ENCODE data around the genes FOXN3, TDP1 and RPS6KA5.

DNA sequence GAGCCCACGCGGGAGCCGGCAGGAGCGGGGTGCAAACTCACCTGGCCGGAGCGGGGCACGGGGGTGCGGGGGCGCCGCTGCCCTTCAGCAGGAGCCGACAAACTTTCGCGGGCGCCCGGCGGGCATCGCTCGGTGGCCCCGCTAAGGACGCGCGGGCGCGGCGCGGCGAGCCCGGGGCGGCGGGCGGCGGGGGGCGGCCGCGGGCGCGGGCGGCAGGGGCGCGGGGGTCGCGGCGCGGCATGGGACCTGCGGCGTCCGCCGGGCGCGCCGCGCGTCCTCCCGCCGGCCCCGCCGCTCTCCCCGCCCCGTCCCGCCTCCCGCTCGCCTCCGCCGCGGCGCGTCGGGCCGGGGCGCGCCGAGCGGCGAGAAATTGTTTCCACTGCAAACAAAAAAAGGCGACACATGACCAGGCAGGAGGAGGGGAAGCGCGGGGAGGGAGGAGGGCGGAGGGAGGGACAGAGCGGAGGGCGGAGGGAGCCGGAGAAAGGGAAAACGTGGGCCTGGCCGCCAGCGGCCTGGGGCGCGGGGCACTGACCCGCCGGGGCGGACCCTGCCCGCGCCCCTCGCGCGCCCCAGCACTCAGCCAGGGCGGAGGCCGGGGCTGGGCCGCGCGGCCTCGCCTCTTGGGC lies at the start of gene FOXN3:
Gene FOXN3 (minus strand): TSS at position 404 of the 629 bp plus-strand sequence.
- RRBS = 2% methylated on average over 73 of the region's 100 CpGs

- RRBS = no CpG with 5 or more reads among the region's 7 CpGs
Measured at GRCh38 chr14:89575341-89575764, 158.3 kb upstream of the FOXN3 start.

- RRBS = no CpG with 5 or more reads among the region's 10 CpGs
Measured at GRCh38 chr14:89912401-89913208, 41.9 kb downstream of the EFCAB11 start.

DNA sequence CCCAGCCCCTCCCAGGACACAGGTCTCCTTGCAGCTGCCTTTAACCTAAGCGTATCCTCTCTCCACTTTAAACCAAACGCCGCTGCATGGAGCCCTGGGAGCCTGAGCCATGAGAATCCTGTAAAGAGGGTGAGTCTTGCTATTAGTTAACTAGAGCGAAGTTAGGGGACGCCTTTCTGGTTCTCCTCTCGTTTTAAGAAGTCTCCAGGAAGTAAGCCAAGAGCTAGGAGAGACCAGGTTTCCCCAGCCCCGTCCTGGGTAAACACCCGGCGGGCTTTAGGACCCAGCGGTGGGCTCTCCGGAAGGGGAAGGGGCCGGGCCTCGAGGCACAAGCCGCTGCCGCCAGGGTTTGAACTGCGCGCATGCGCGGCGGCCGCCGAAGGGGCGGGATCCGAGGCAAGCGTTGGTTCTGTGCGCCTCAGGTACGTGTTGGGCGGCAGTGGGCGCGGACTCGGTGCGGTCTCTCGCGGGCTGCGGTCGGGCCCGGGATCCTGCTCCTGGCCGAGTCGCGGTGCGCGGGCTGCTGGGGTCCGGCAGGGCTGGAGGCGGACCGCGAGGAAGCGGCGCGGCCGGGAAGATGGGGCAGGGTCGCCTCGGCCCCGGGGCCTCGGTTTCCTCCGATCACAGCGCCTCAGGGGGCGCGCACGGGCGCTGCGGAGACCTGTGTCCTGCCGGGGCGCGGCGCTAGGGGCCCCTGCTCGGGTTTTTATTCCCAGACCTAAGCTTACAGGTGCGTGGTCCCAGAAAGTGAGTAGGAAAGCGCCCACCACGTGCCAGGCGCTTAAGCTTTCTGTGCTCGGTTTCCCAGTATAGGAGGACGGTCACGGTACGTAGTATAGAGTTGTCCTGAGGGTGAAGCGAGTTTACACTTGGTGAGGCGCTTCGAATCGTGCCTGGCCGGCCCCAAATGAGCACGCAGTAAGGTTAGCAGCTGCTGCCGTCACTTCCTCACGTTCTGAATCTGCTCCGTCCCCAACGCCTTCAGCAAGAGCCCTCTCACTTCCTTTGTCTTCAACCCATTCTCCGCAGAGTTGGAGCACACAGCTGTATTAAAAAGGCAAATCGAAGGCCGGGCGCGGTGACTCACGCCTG lies at the start of gene TDP1:
Gene TDP1 (plus strand): TSS at position 379 of the 1,092 bp plus-strand sequence.
- RRBS = 1% methylated on average over 24 of the region's 90 CpGs

GRCh38 chr14:90388351-90388774 lies 8.5 kb upstream of the CALM1 start:
- RRBS = no CpG with 5 or more reads among the region's 6 CpGs

GRCh38 chr14:90517483-90517693 lies 120.6 kb downstream of the CALM1 start:
- RRBS = no CpG with 5 or more reads among the region's 6 CpGs

GRCh38 chr14:90577861-90578682 lies 181.2 kb downstream of the CALM1 start:
- RRBS = 41% methylated on average over 8 of the region's 27 CpGs

DNA sequence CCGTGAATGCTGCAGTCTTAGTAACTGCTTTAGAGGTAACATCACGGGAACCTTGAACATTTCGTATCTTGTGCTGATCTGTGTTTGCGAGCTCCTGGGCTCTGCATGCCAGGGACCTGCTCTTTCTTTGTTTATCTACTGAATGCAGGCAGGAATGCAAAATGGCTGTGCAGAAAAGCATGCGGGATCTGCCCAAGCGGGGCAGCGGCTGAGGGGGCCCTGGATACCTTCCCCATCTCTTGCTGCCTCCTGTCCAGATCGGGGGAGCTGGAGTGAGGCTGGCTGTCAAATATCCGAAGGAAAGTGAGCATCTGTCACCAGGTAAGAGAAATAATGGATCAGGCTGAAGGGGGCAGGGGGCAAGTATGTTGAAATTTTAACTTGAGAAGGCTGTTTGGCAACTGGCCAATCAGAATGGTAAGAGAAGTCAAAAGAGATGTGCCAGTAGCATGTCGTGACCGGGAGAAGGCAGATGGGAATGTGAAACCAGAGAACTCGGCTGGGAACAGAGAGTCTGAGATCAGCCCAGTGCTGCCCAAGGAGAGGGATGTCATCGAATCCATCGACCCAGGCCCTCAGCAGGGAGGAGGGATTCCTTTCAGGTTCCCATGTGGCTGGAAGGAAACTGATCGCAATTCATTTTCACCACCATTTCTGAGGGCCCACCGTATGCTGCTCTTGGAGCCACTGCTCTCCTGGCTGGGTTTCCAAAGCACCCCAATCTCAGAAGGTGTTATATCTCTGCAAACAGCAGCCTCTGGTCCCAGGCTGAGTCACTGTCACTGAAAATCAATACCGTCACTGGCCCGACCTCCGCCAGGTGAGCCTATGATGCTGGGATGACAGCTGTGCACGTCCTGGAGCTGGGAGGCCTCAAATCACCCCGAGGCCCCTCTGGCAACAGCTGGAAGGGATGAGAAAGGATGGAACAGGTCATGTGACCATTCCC lies 191.2 kb downstream of the TTC7B start:
- RRBS = no CpG with 5 or more reads among the region's 21 CpGs

- RRBS = no CpG with 5 or more reads among the region's 5 CpGs
Measured at GRCh38 chr14:90642124-90643069, 173.8 kb downstream of the TTC7B start.

- RRBS = no CpG with 5 or more reads among the region's 5 CpGs
Measured at GRCh38 chr14:90652709-90653207, 163.5 kb downstream of the TTC7B start.

GRCh38 chr14:90654708-90655658 lies 161.2 kb downstream of the TTC7B start:
- RRBS = no CpG with 5 or more reads among the region's 10 CpGs

GRCh38 chr14:90660753-90661698 lies 155.2 kb downstream of the TTC7B start:
- RRBS = no CpG with 5 or more reads among the region's 20 CpGs

- RRBS = 8% methylated on average over 2 of the region's 22 CpGs
Measured at GRCh38 chr14:90758800-90760088, 57.0 kb downstream of the TTC7B start.

GRCh38 chr14:90827973-90828508 lies 11.8 kb upstream of the TTC7B start:
- RRBS = no CpG with 5 or more reads among the region's 38 CpGs

- RRBS = no CpG with 5 or more reads among the region's 2 CpGs
Measured at GRCh38 chr14:91009094-91009489, 51.3 kb downstream of the RPS6KA5 start.

- RRBS = 1% methylated on average over 6 of the region's 112 CpGs
Measured at GRCh38 chr14:91059918-91060784, at the start of gene RPS6KA5. Gene RPS6KA5 (minus strand): TSS chr14:91060641.

- RRBS = 49% methylated on average over 4 of the region's 11 CpGs
Measured at GRCh38 chr14:91127318-91128163, 13.7 kb downstream of the DGLUCY start.

DNA sequence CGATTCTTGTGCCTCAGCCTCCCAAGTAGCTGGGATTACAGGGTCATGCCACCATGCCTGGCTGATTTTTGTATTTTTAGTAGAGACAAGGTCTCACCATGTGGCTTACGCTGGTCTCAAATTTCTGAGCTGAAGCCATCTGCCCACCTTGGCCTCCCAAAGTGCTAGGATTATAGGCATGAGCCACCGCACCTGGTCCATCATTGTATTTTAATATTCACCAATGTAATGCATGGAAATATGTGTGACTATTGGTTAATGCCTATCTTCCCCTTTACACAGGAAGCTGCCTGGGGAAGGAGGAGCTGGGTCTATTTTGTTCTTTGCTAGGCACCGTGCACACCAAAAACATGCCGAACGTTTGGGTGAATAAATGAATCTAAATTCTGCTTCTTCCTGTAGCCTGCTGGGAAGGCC lies 5.2 kb upstream of the GPR68 start:
- RRBS = no CpG with 5 or more reads among the region's 6 CpGs

DNA sequence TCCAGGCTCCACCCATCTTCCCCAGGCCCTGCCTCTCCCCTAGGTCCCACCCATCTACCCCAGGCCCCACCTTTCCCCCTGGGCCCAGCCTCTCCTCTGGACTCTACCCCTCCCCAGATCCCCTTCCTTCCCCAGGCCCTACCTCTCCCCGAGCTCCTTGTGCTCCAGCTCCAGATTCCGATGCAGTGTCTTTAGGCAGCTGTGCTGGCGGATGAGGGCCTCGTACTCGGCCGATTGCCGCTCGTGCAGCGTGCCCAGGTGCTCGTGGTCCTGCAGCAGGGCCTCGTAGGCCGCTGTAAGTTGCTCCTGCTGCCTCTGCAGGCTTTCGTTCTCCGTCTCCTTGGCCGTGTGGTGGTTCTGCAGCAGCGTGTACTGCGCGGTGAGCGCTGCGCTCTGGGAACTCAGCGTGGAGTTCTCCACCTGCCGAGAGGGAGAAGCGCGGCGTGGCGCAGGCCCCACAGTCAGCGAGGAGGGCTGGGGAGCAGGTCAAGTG lies 59.1 kb upstream of the GPR68 start:
- RRBS = no CpG with 5 or more reads among the region's 27 CpGs

- RRBS = no CpG with 5 or more reads among the region's 9 CpGs
Measured at GRCh38 chr14:91311181-91311772, 66.8 kb upstream of the GPR68 start.